GM12891 (cell line): Measurements from ENCODE around the genes CABCOCO1 and ZNF365.

DNA sequence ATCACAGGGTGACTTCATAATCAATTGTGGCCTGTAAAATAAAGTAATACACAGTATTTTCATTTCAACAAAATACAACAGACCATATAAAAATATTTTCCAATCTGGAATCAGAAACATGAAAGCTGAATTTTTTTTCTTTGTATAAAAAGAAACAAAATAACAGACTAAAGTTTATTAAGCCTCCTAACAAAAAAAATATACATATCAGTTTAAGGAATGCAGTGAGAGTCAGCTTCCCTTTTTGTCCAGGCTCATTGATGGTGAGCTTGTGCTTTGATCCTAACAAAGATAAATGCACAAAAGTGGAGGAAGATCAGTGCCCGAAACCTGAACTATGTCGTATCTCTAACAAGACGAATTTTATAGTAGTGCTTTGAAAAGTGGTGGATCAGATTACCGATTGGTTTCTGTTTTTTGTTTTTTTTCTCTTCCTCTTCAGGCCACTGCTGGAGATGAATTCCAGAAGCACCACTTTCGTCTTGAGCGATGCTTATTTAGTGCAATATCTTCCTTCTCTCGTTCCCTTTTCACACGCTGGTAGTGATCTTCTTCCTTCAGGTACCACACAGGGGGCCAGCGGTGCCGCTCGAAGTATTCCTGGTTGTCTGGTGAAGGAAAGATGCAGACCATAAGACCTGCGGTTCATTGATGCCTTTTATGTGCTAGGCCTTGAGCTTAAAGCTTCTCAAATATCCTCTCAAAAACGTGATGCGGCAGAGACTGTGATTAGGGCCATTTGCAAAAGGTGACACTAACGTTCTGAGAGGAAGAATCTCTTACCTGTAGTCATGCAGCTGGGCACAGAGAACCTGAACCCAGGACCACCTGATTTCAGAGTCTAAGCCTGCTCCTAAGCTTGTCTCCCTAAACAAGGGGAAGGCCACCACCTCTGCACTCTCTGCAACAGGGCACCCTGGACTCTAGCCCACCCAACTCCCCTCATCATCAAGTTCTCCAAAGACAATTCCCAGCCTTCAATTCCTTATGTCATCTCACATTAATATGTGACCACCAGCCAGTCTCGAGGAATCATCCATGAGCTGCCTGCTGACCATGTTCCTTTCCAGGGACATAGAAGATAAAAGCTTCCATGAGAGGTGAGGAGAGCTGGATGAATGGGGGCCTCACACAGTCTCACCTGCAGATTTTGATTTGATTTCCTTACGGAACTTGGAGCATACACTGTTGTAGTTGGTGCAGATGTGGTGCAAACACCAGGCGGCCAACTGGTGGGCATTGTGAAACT lies 72.5 kb downstream of the RHOBTB1 start:
- RRBS: no CpG with 5 or more reads among the region's 18 CpGs

- RRBS: no CpG with 5 or more reads among the region's 20 CpGs
These were observed 768 bp upstream of the RHOBTB1 start for GRCh38 chr10:60944597-60945308.

DNA sequence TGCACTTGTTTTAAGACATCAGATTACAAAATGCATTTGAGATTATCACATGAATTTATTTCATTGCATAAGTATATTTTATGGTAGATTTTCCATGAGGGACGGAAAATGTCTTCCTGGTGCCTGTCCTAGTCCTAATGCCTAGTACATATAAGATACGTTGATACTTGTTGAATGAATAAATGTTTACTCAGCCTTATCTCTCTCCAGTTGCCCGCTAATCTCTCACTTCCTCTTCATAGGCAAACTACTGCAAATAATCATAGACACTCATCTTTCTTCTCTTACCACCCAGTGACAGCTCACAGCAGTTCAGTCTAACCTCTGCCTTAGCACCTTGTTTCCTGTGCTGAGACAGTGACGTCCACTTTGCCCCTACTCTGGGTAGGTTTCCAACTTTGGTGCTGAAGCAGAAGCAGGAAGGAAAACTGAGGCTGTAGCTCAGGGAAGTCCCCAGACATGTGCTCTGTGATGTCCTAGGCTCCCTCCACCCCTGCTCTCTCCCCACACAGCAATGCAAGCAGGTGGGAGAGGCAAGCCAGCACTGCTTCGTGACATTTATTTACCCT lies 45.4 kb upstream of the RHOBTB1 start:
- RRBS: no CpG with 5 or more reads among the region's 5 CpGs

DNA sequence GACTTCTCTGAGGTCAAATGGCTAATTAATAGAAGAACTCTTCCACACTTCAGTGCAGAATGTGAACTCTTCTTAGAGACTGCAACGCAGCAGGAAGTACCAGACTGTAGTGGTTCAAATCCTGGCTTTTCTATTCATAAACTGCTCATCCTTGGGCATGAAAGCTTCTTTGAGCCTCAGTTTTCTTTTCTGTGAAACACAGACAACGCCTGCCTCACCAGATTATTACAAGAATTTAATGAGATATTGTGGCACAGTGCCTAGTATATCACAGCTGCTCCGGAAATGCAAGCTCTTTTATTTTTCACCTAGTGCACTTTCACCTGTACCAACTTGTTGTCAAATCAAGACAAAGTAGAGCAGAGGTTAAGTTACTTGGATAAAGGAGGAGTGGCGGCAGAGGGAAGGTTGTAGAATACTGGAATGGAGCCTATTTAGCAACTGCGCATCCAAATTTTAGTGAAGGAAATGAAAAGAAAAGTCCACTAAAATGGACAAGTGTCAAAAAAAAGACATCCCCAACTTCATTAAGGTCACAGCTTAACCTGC lies 54.9 kb upstream of the RHOBTB1 start:
- RRBS: no CpG with 5 or more reads among the region's 5 CpGs

GRCh38 chr10:61135218-61136016 lies 191.4 kb upstream of the RHOBTB1 start:
- RRBS: no CpG with 5 or more reads among the region's 5 CpGs

- RRBS: no CpG with 5 or more reads among the region's 4 CpGs
These were observed 1.4 kb upstream of the TMEM26 start for GRCh38 chr10:61454579-61454930.

- RRBS: 9% methylated on average over 27 of the region's 63 CpGs
These were observed at the start of gene CABCOCO1 for GRCh38 chr10:61662625-61663436. CABCOCO1 (plus strand) TSS chr10:61662929.

DNA sequence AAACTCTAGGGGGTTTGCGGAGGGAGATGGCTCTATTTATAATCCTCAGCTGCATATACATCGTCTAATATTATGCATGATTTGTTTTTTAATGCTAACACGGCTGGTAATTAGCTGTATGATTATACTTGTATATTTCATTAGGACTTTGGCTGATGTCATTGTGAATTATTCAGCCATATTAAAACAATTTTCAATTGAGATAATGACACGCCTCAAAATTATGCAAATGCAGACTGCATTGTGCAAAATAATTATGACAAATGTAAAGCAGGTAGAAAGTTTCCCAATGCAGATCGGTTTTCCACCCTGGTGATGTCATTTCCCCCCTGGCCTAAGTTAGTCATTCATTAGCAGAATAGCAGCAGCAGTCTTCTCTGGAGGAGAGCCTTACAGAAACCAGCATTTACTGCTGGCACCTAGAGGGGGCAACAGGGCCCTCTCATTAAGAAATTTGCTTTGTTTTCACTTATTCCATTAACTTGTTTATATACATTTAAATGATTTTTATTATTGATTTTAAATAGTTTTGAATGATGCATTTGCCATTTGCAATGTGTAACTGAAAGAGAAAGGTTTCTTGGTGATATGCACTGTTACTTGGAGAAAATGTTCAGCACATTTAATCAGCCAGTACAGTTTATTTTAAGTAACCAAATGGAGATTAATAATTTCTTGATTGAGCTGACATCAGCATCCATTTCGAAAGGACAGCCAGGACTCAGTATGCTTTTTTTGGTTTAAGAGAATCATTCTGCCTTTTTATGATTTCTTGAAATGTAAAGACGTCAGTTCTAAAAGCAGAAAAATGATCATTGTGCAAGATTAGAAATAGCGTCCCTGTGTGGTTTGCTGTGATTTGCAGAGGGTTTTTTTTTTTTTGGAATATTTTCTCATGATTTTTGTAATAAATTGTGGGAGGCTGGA lies 3.3 kb downstream of the ARID5B start:
- RRBS: no CpG with 5 or more reads among the region's 8 CpGs

GRCh38 chr10:61942862-61943611 lies 41.5 kb downstream of the ARID5B start:
- RRBS: no CpG with 5 or more reads among the region's 3 CpGs

DNA sequence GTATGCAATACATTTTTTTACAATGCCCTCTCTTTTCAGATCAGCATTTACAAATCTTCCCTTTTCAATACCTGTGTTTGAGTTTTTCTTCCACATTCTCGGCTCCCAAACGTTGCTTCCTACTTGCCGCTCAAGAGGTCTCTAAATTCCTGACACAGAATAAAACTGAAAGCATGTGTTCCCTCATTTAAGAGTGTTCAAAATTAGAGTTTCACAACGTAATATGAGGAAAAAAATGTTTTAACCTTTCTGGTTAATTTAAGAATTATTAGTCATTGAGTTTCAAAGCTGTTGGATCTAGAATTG lies 100.4 kb downstream of the ARID5B start:
- RRBS: no CpG with 5 or more reads among the region's 4 CpGs

DNA sequence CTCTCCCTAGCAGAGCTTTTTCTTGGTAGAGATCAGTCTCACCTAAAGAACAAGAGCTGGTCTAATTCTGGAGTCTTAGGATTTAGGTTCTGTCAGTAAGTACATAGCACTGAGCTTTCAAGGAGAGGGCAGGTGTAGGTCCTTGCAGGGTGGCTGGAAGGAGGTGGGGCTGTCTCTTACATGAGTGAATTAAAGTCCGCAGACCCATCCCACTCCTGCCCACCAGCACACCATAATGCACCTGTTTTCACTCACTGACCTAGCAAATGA lies 145.9 kb downstream of the ARID5B start:
- RRBS: no CpG with 5 or more reads among the region's 1 CpG

DNA sequence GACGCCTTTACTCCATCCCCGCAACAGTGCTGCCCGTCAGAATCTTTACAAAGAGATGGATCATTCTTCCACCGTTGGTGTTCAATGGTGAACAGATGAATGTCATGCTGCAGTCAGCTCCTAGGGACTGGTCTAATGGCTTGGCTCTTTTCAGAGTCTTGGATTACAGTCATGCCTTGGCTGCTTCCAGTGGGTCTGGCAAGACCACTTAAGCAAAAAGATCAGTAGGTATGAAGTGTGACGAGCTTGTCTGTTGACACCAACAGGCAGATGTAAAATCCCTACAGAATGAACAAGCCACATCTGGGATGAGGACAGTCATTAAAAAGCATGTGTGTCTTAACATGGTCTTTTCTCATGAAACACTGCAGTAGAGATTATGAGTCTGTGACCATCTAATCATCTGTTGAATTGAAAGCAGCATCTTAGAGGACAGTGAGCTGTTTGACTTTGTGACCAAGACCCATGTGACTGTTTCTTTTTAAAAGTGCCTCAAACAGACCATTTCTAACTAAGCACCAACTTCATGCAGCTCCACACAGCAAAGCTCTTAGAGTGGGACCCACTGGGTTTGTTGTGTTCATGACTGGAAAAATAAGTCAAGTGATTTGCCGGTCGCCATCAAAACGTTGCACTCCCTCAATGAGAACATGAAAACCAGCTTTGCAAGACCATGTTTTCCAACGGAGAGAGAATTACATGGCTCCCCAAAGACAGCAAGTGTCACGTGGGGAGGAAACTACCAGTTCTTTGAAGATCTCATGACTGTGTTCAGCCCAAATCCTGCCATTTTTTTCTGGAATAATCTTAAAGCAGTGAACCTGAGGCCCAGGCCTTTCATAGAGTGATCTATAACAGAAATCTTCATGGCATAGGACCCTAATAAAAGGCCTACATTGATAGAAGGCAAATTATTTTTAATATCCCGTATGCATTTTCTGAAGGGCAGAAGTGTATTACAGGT lies 151.5 kb downstream of the ARID5B start:
- RRBS: no CpG with 5 or more reads among the region's 11 CpGs

GRCh38 chr10:62373838-62374831 lies at the start of gene ZNF365:
ZNF365 (plus strand) TSS chr10:62374369.
- RRBS: 7% methylated on average over 43 of the region's 77 CpGs

DNA sequence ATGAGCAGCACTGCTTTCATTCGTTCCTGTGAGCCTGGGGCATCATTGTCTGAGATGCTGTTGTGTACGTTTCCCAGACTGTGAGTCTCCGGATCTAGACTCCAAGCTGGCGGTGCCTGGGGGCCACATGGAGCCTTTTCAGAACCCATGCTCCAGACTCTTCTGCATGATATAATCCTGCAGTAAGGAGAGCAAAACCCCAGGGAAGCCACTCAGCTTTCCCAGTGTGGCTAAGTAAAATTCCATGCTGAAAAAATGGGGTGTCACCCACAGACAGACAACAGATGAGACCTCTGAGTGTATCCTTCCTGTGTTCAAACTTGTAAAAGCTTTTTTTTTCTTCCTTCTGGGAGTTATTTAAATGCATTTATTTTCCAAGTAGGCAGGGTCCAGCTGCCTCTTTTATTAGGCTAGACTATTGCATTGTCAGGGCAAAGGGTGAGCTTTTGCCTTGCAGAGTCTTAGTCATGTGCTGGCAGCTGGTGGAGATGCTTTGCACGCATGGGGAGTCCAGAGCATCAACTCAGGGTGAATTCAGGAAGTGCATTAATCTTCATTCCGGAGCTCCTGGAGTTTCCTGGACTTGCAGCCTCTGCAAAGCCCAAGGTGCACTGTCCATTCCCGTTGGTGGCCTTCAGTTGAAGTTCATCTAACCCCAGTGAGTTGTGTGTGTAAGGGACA lies 185.7 kb upstream of the ADO start:
- RRBS: no CpG with 5 or more reads among the region's 7 CpGs

GRCh38 chr10:62636867-62637820 lies 167.4 kb upstream of the ADO start:
- RRBS: no CpG with 5 or more reads among the region's 12 CpGs

DNA sequence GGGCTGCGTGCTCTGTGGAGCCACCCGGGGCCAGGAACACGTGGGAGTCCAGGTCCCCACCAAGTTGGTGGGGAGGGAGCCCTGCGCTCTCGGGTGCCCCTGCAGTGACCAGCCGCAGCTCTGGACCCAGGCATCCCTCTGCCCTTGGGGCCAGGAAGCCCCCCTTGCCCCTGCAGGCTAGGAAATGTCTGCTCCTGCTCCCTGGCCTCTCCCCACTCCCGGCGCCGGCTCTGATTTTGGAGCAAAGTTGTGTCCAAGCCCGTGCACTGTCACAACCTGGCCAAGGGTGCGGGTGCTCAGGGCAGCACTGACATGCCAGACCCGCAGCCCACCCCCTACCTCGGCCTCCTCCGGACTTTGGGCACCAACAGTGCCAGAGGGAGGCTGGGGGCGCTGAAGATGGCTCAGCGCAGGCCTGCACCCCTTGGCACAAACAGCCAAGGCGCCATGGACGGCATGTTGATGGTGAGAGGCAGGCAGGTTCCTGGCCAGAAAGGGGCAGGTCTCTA lies 147.1 kb upstream of the ADO start:
- RRBS: no CpG with 5 or more reads among the region's 18 CpGs

- RRBS: no CpG with 5 or more reads among the region's 1 CpG
These were observed 25.1 kb upstream of the ADO start for GRCh38 chr10:62779453-62779775.

- RRBS: 3% methylated on average over 17 of the region's 76 CpGs
These were observed 1.2 kb downstream of the EGR2 start for GRCh38 chr10:62814803-62815607.

GRCh38 chr10:62924368-62924991 lies 108.3 kb upstream of the EGR2 start:
- RRBS: 52% methylated on average over 2 of the region's 20 CpGs

DNA sequence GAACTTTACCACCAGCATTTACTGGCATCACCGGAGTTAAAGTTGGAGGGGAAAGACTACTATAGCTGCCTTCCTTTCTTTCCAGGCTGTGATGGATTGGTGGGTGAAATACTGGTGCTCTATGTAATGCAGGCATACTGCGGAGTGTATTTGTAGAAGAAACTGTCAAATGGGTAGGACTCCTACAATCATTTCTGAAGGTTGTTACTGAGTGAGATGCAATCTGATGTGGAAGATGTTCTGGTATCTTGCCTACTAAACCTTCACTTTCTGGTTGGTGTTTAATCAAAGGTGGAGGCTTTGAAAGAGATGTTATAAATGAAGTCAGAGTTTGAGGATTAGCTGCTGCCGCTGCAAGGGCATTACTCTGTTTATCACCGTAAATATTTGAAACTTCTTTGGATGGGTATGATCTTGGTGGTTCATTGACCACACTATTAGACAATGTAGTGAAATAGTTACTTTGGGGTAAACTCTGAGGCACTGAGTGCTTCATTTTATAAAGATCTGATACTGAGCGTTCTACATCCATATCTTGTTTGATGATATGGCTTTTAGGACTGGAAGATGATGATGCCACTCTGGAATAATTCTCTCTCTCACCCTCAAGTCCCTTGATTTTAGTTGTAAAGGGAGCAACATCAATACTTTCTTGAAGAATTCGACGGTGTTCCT lies 74.9 kb downstream of the NRBF2 start:
- RRBS: no CpG with 5 or more reads among the region's 7 CpGs